ENCODE results near the gene CBX6.

GRCh38 chr22:38744790-38745336 lies 10.9 kb downstream of the SUN2 start:
- RAMPAGE, long total RNA: no peak
- RRBS: no CpG with 5 or more reads among the region's 7 CpGs

DNA sequence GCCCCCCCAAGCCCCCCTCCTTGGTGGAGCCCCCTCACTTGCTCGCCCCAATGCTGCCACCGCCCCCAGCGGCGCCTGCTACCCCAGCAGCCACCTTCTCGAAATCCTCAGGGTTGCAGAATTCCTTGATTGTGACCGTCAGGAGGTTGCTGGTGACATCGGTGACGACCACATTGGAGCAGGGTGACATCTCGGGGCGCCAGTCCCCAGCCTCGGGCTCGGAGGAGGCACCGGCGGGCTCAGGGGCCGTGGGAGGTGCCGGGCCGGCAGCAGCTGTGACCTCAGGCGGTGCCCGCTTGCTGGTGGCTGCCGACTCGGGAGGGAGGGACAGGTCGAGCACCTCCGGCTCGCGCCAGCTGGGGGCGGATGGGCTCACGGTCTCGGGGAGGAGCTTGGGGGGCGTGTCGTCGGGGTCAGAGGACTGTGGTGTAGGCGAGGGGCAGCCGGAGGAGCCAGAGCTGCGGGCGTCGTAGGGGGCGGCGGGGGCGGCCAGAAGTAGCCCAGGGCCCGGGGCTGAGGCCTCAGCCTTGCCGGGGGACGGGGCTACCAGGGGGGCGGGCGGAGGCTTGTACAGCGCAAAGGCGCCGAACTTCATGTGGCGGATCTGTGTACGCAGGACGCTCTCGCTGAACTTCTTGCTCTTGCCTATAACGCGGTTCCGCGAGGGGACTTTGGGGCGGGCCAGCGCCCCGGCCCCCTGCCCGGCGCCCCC lies 5.7 kb downstream of the CBX6 start:
- RAMPAGE, long total RNA: no peak
- RRBS: 42% methylated on average over 17 of the region's 60 CpGs

DNA sequence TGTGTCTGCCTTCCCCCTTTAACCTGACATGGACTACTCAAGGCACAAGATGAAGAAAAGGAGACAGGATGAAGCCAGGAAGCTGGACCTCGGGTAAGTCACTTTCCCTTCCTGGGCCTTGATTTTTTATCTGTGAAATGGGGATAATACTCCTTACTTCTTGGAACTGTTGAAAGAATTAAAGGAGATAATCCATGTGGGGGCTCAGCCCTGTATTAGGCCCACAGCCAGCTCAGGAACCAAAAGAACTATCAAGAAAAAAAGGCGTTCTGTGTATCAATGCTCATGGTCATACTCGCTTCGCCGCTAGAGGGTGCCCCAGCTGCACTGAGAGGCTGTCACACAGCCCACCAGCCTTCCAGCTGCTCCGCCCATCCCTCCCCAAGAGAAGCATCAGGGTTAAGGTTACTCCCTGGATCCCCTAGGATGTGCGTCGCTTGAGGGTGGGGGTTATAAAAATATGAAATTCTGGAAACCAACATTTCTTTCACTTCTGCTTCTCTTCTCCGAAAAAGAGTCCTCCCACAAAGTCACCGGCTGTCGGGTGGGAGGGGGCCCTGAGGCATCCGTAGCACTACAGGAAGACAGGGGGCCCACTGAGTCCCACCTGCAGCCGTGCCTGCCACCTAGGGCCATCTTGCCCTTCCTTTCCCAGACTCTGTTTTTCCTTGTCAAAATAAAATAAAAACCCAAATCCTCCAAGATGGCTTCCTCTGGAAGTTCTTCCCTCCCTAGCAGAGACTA lies 1.7 kb downstream of the CBX6 start:
- RAMPAGE, long total RNA: no peak
- RRBS: no CpG with 5 or more reads among the region's 13 CpGs

DNA sequence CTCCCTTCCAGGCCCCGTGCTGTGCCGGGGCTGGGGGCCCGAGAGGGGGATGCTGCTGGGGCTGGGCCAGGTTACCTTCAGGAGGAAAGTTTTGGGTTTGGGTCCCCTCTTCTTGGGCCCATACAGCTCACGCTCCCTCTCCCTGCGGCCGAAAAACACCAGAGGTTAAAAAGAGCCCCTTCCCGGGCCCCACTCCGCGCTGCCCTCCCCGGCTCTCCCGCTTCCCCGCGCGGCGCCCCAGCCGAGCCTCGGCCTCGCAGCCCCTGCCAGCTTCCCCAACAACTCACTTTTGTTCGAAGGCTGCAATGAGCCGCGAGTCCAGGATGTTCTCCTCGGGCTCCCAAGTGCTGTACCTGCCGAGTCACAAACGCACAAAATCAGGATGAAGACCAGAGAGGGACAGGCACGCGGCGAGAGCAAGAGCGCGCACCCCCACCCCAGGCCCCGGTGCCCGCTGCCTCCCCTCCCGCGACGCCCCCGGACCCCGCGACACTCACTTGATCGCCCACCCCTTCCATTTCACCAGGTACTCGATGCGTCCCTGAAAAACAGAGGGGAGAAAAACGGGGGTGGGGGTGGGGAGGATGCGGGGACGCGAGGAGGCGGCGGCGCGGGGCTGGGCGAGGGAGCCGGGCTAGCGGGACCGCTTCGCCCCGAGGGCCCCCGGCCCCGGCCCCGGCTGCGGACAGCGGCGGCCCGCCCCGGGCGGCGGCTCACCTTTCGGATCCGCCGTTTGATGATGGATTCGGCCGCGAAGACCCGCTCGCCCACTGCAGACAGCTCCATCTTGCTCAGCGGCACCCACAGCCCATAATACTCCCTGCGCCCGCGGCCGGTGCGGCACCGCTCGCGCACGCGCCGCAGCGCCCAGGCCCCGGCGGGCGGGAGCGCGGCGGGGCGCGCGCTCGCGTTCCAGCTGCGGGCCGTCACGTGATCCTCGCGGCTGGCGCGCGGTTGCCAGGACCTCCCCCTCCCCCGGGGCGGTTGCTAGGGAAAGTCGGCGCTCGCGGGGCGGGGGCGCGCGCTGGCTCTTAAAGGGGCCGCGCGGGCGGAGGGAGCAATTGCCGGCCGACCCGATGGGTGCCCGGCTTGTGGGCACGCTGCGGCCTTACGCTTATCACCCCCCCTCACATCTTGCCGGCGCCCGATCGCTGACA lies at the start of gene CBX6:
CBX6 (minus strand) TSS at position 812 of the 1,157 bp plus-strand sequence.
- RAMPAGE, long total RNA: no peak
- RRBS: 1% methylated on average over 44 of the region's 129 CpGs

- RAMPAGE, long total RNA: no peak
- RRBS: no CpG with 5 or more reads among the region's 6 CpGs
Measured at GRCh38 chr22:38951693-38952274, 5.6 kb upstream of the APOBEC3A start.

GRCh38 chr22:38967650-38968366 lies 10.4 kb downstream of the APOBEC3A start:
- RAMPAGE, long total RNA: no peak
- RRBS: no CpG with 5 or more reads among the region's 9 CpGs

- RAMPAGE, long total RNA: no peak
- RRBS: no CpG with 5 or more reads among the region's 8 CpGs
Measured at GRCh38 chr22:39013003-39013333, 1.1 kb upstream of the APOBEC3C start.

GRCh38 chr22:39176016-39176725 lies 23.7 kb upstream of the CBX7 start:
- RAMPAGE, long total RNA: no peak
- RRBS: no CpG with 5 or more reads among the region's 24 CpGs

- RAMPAGE, long total RNA: no peak
- RRBS: 5% methylated on average over 9 of the region's 23 CpGs
Measured at GRCh38 chr22:39290363-39291226, 28.8 kb downstream of the RPL3 start.

DNA sequence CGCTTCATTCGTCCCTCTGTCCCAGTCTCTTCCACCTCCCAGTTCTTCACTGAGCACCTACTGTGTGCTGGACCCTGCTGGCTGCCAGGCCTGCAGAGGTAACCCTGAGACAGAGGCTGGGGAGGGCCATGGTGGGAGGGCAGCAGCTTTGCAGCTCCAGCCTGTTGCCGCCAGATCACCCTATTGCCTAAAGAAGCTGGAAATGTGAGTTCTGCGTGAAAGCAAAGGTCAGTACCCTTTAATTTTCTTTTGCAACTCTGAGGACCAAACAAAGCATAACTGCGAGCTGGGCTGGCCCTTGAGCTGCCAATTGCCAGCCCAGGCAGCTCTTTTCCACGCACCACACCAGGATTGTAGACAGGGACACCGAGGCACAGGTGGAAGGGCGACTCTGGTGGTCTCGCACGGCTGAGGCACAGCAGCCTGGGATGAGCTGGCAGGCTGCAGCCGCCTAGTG lies 15.1 kb downstream of the RPL3 start:
- RAMPAGE, long total RNA: no peak
- RRBS: no CpG with 5 or more reads among the region's 11 CpGs

DNA sequence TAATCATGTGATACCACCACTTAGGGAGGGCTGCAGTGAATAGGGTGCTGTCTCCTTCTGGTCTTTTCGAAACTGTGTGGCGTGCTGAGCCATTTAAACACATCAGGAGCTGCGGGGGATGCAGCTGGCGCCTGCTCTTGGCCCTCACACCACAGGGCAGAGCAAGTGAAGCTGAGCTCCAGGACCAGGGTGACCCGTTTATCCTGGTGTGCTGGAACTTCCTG lies 2.6 kb downstream of the SYNGR1 start:
- RAMPAGE, long total RNA: no peak
- RRBS: no CpG with 5 or more reads among the region's 5 CpGs

- RAMPAGE, long total RNA: no peak
- RRBS: 98% methylated on average over 6 of the region's 17 CpGs
Measured at GRCh38 chr22:39426560-39426980, 27.0 kb downstream of the TAB1 start.

DNA sequence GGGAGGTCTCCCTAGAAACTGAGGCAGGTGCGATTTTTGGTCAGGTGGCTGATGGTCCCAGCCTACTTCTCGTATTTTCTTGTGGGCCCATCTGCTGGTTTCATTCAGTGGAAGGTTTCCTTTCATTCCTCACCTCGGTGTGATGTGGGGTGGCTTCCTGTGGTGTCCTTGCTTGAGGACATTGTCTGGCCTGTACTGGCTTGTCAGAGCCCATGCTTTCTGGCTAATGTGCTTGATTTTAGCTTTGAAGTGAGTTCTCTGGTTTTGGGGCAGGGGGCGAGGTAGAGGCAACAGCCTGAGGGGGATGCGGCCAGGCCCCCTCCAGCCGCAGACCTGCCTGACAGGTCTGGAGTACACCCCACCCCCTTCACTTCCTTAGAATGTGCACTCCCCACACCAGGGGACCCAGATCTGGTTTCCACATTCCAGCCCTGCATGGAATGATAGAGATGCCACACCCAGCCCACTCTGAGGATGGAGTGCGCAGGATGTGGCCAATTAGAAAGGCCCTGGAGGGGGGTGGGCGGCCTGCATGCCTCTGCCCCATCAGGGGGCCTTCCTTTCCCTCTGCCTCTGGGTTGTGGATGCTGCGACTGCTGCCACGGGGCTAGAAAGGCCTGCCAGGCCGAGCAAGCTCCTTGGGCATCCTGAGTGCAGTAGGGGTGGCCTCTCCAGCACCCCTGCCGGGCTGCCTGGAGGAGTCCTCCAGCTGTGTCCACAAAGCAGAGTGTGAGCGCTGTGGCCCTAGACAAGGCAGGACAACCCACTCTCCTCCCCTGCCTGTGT lies 28.3 kb upstream of the MGAT3 start:
- RAMPAGE, long total RNA: no peak
- RRBS: no CpG with 5 or more reads among the region's 13 CpGs

DNA sequence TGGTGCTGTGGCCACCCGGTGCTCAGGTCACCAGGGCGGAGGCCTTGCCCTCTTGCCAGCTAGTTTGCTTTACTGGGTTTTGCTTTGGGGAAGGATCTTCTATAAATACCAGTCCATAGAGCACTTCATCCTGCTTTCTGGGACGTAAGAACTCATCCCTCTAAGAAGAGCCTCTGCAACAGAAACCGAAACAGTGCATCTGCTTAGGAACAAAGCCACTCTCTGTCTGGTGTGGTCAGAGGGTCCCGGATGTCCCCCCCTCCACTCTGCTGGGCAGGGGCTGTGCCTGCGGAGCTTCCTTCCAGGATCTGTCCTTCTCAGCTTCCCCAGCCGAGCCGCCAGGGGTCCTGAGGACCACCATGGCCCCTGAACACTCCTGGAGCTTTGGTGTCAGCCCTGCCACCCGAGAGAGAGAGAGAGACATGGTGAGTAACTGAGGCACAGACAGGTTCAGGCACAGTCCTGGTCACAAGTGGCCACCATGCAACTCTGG lies 24.5 kb upstream of the MGAT3 start:
- RAMPAGE, long total RNA: no peak
- RRBS: no CpG with 5 or more reads among the region's 9 CpGs

DNA sequence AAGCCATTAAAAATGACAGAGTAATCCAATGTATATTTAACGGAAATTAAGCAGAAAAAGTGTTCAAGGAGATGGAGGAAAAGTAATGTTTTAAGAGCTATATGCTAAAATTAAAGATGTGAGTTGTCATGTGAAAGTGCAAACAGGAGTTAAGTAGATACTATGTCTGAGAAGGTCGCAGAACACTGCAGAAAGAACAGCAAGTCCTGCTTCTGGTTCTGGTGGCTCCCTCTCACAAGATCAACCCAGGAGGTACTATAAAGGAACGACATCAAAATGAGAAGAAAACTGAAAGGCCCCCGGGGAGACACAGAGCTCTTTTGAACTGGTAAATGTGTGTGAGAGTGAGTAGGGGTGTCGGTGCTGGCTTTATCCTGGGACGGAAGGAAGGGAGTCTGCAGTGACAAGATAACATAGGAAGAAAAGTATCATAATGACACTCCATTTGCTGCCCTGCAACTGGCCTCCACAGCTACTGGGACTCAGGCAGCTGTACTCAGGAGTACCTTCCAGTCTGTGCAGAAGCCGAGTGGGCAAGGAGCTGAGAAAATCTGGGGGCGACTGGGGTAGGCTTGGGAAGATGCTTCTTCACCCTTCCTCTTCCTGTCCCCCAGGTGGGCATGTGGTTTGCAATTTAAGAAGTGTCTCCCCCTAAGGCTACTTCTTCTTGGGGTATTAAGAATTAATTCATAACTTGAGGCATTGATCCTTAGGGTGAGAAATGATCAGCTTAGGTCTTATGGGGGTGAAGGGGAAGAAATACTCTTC lies 60.9 kb downstream of the ENTHD1 start:
- RAMPAGE, long total RNA: no peak
- RRBS: no CpG with 5 or more reads among the region's 8 CpGs

GRCh38 chr22:39908689-39909301 lies 7.9 kb downstream of the GRAP2 start:
- RAMPAGE, long total RNA: no peak
- RRBS: no CpG with 5 or more reads among the region's 6 CpGs

- RAMPAGE, long total RNA: no peak
- RRBS: no CpG with 5 or more reads among the region's 14 CpGs
Measured at GRCh38 chr22:39999187-39999847, 4.6 kb downstream of the FAM83F start.

DNA sequence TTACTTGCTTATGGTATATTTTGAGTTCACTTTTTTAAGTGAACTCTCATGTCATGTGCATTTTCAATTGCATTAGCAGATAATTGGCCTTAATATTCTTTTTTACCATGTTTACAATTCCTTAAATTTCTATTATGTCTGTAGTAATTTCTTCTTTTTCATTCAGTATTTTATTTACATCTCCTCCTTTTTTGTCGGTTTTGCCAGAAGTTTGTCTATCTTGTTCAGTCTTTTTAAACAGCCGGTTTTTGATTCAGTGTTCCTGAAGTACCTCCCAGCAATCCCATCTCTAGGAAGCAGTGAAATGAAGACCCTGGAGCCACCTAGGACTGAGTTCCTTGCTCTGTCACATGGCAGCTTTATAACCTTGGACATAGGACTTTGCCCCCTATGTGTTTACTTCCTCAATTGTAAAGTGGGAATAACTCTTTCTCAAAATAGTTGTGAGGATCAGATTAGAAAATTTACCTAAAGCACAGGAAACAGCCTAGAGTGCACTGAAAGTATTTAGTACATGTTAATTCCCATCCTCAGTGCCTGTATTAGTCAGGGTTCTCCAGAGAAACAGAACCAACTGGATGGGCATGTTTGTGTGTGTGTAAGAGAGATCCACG lies 19.8 kb downstream of the FAM83F start:
- RAMPAGE, long total RNA: no peak
- RRBS: no CpG with 5 or more reads among the region's 3 CpGs

- RAMPAGE, long total RNA: no peak
- RRBS: no CpG with 5 or more reads among the region's 6 CpGs
Measured at GRCh38 chr22:40017574-40017947, 22.8 kb downstream of the FAM83F start.

GRCh38 chr22:40042870-40043553 lies 48.3 kb downstream of the FAM83F start:
- RAMPAGE, long total RNA: no peak
- RRBS: no CpG with 5 or more reads among the region's 13 CpGs

Data from hepatocyte (in vitro differentiated cells and primary cell).